Type B pancreatic cell (in vitro differentiated cells): ENCODE results near the gene PRDX3.

- PRO-cap, result no peak
Measured at GRCh38 chr10:118983259-118983514, 46.3 kb upstream of the NANOS1 start.

DNA sequence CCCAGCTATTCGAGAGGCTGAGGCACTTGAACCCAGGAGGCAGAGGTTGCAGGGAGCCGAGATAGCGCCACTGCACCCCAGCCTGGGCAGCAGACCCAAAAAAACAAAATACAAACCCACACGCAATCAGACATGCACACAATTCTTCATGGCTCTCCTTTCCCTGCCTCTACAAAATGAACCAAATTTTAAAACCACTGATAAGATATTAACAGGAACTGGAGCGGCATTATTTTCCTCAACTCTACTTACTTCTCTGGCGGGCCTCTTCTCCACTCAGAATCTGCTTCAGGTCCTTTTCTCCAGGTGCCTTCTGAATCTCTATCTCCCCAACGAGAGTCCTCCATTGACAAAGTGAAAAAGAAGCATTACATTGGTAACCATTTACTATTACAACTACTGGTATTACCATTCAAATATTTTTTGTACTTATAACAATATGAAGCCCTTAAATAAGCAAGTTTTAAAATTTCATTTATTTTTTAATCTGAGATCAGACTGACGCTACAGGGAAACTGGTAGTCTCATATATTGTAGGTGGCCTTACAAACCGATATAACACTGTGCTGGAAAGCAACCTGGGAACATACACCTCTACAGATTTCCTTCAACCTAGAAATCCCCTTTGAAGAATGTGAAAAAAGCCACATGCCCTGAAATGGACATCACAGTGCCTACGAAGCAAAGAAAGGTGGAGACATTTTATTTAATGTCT lies 14.4 kb downstream of the NANOS1 start:
- PRO-cap, result no peak

DNA sequence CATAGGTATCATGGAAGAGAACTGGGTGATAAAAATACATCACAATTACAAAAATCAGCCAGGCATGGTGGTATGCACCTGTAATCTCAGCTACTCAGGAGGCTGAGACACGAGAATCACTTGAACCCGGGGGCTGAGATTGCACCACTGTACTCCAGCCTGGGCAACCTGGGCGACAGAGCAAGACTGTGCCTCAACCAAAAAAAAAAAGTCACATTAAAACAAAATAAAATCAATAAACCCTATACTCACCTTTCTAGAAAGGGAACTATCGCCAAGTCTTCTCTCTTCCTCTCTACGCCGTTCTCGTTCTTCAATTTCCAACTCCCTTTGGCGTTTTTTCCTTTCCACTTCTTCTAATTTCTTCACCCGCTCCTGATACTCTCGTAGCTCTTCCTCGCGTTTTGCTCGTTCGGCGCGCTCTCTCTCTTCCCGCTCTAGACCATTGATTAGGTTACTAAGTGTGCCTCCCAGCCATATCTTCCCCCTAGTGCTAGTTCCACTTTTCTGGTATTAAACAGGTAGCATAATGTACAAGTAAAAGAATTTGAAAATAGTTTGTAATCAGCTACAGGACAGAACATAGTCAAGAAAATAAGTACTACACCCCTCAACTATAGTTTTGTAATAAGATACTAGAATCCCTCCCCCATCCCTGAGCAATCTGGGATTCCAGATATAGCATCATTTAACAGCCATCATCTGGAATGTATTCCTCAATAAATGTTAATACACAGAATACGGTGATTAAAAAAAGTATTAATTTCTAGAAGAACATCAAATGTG lies 20.2 kb downstream of the NANOS1 start:
- PRO-cap, result no peak

DNA sequence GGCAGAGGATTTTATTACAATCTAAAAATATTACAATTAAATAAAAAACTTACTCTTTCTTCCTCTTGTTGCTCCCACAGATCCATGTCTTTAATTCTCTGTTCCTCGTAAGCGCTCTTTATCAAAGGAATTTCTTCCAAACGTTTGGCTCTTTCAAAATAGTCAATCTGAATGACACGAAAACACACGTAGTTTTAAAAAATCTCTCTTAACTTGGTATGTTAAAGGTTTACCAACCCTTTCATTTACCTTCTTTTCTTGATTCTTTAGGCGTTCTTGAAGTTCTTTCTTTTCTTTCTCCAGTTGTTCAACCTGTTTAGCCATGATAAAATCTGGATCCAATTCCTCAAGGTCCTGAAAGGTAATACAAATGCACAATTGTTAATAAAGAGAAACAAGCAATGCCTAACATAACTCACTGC lies 23.9 kb downstream of the EIF3A start:
- PRO-cap, result no peak

DNA sequence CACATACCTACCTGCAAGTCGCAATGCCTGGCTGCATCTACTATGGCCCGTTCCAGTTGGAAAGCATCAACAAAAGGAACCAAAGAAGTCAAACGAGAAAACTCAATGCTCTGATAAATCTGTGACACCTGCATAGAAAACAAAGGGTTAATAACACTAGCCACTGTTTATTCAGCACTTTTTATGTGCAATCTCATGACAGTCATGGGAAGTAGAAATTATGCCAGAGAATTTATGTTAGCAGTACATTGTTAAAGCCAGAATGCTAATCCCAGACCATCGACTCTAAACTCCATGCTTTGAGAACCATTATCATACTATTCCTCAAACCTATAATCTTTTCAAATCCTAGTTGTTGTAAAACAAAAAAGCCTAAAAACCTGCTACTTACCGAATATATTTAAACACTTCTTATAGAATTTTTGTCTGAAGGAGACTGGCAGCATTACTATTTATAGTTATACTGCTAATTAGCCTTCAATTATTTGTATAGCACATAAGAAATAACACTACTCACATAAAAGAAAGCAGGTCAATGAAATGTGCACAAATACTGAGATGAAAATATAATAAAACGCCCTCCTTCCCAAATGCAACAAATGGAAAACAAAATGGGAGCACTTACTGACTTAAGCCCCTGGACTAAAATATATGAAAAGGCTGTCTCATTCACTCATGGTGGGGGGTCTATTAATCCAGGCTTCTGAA lies 20.9 kb downstream of the EIF3A start:
- PRO-cap, result no peak

DNA sequence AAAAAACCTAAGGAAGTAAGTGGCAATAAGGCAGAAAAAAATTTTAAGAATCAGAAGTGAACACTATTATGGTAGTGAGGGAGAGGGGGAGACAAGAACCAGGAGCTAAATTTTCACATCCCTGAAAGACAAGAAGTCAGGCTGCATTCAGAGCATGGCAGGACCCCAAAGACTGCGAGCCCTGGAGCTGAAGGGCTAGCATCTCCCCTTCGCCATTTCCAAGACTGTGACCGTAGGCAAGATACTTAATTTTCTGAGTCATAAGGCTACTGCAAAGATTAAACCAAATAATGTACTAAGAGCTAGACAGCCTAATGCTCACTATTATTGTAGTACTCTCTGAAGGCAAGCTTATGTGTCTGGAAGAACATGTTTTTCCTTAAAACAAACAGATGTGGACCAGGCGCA lies 14.1 kb downstream of the EIF3A start:
- PRO-cap, result no peak

DNA sequence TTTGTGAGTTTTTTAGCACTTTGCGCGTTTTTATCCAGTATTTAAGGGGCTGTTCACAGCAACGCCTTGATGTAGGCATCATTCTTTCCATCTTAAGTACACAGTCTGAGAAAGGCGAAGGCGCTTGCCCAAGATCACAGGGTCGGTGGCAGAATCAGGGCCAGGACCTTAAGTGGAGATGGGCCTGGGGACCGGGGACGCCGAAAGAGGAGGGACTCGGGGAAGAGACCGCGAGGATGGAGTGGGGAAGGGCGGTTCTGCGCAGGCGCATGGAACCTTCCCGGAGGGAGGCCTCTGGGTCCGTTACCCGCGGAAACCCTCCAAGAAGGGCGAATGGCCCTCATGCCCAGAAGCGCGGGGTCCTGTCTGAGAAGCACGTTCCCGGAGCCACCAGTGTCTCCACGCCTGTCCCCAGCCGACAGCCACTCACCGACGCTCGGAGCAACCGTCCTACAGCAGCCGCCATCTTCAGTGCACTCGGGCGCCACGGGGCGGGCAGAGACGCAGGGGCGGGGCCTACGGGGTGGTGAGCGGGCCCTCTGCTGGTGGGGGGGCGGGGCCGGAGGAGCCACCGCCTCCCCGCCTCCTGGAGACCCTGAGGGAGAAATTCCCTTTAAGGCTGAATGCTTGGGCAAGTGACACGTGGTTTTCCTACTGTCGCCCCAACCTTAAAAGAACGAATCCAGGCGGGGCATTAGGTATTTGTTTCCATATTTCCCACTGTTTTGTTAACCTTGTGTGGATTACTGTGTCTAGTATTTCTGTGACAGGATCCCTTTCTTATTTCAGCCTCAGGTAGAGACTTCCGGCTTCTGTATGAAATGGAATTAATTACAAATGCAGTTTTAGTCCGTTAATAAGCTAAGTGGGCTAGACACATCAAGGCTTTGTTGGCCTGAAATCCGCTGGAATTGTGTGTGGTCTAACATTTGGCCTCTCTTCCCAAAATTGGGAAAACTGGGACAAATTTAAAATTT lies at the start of gene PRDX3:
PRDX3 (minus strand) TSS at position 488 of the 977 bp plus-strand sequence.
- PRO-cap, result unidirectional peak, minus-strand start at position 209 of the sequence; bidirectional peak, plus-strand start at position 616 of the sequence, minus-strand start at position 479 of the sequence

- PRO-cap, result no peak
Measured at GRCh38 chr10:119209342-119209906, 2.1 kb downstream of the GRK5 start.

- PRO-cap, result no peak
Measured at GRCh38 chr10:119315016-119315587, 107.7 kb downstream of the GRK5 start.

DNA sequence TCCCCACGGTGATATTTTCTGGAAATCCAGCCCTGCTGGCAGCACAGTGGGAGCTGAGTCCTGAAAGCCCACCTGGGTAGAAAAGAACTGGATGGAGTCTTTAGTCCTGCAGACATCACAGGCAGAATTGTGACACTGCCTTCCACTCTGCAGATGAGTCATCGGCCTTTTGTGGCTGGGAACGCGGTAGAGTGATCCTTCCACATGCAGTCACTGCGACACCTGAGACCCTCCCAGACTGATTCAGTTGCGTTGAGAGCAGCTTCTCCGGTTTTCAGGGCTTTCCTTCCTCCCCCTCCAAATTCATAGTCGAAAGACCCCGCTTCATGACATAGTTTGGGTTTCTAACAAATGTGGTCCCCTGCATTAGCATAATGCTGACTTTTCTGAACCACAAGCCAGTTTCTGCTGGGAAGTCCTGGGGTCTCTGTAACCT lies 108.2 kb downstream of the GRK5 start:
- PRO-cap, result no peak

DNA sequence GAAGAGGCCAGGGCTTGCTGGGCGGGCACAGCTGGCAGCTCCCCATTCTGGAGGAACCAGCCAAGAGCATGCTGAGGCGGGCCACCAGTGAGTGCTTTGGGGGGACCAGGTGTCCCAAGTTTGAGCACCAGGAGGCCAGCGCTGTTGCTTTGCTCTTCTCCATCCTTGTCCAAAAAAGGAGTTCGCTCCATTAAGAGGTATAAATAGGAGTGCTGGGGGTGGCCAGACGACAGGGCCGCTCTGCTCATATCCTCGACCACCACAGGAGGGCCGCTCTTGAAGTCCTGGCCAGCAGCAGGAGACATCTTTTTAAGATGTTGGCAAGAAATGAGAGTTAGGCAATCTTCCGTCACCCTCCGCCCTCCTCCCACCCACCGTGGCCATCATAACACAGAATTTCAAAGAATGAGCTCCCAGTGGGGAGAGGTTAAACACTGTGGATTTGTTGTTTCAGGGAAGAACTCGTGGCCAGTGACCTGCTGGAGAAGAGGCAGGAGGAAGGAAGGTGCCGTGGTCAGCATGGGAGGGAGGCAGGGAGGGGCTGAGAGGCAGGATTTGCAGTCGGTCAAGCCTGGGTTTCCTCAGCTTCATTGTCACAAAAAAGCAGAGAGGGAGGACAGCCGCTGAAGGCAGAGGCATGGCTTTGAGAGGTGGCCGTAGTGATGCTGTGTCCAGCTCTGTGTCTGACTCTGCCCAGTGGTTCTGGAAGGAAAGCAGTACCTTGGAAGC lies 141.5 kb downstream of the GRK5 start:
- PRO-cap, result no peak

GRCh38 chr10:119443254-119443978 lies 99.1 kb downstream of the RGS10 start:
- PRO-cap, result no peak

DNA sequence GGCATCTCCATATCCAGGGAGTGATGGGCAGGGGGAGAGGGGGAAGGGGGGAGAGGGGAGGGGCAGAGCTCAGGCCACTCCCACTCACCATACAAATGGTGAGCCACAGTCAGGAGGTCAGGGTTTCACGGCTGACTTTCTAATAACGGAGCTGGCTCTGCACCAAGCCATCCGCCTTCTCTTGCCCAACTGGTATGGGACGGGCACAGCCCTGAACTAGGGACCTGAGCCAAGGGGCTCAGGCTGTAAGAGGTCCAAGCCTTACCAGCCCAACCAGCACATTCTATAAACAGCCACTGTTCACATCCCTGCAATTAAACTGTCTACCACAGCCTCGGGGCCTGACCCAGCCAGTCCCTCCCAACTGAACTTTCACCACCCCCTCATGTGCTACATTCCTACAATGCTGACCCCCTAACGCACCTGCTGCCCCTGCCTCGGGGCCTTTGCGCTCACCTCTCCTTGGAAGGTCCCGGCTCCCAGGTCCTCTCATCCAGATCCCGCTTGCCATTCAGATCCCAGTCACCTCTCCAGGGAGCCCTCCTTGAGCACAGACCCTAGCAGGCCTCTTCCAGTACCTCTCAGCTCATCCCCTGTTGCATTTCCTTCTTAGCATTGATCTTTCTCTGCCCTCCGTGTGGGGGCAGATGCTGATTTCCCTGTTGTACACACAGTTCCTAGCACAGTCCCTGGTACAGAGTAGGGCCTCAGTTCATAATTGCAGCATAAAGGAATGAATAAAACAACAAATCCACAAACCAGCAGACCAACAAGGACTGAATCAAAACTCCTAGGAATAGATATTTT lies 32.4 kb downstream of the RGS10 start:
- PRO-cap, result no peak

GRCh38 chr10:119538567-119539259 lies 3.8 kb downstream of the RGS10 start:
- PRO-cap, result no peak

GRCh38 chr10:119588028-119588812 lies 8.5 kb downstream of the TIAL1 start:
- PRO-cap, result no peak

DNA sequence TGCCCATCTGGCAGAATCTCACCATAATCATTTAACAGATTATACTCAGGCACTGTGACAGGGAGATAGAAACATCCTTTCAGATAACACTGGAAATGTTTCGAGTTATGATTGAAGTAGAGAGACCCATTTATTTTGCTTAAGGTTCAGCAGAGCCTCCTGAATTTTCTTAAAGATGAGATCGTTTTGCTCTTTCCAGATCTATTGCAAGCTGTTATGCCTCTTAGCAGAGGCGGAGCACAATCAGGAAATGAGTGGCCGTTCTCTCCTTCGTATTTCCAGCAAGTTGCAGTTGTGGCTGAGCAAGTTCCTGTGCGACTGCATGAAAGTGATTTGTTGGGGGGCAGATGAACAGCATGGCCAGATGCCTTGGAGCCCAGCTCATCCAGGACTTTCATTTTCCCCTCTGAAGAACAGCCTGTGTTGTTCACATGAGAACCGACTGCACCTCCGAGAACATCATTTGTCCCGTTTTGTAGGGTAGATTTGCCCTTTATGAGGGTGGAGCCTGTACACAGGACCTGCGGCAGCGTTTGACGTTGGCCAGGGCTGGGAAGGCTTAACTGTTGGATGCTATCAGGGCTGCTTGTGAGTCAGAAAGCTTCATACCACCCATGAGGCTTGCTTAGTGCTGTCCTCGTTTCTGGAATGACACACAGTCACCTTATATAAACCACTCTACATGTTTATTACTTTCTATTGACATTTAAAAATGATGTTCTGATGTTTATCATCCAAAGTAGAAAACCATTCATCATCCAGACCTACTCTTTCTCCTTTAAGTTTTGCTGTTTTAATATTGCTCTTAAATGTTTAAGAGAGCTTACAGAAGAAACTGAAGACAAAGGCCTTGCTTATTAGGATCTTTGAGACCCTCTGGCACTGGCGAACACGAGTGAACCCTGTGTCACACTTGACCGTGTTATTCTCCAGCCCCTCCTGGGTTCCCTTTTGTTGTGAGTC lies 4.5 kb downstream of the BAG3 start:
- PRO-cap, result no peak

DNA sequence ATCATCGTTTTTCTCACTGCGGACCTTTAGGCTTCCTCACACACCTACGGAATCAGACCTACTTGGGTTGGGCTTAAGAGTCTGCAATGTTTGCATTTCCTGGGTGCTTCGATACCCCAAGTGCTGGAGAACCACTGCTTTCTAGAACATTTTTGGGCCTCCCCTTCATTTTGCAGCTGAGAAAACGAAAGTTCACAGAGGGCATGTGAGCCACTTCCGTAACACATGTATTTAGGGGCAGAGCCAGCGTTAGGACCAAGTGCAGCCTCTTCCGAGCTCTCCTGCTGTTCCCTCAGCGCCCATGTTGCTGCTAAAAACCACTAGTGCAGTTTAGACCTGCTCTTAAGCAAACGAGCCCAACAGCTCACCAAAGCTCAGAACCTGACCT lies 12.6 kb downstream of the BAG3 start:
- PRO-cap, result no peak

- PRO-cap, result no peak
Measured at GRCh38 chr10:119668272-119669042, 17.3 kb downstream of the BAG3 start.

GRCh38 chr10:119789984-119790508 lies 64.2 kb downstream of the INPP5F start:
- PRO-cap, result no peak

GRCh38 chr10:119814242-119814760 lies 58.3 kb downstream of the MCMBP start:
- PRO-cap, result no peak